Tongue (tissue), 2 donors: Measurements from ENCODE around the genes YBEY and DIP2A.

DNA sequence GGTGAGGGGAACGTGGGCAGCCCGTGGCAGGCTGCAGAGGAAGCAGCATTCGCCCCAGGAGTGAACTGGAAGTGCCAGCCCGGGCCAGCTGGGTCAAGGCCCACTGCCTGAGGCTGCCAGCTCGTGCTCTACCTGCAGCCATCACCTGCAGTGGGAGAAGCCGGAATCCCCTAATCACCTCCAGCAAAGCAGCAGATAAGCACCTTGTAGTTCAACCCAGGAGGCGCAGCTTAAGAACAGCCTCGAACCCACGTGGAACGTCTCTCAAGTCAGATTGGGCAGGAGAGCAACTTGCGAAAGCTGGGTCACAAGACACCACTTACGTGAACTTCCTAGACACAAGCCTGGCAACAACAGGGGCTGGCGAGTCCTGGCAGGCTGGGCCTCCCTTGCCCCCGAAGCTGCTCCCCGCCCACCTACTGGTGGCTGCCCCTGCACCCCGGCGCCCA lies 6.6 kb downstream of the SLC19A1 start:
- RAMPAGE, long total RNA: no peak

DNA sequence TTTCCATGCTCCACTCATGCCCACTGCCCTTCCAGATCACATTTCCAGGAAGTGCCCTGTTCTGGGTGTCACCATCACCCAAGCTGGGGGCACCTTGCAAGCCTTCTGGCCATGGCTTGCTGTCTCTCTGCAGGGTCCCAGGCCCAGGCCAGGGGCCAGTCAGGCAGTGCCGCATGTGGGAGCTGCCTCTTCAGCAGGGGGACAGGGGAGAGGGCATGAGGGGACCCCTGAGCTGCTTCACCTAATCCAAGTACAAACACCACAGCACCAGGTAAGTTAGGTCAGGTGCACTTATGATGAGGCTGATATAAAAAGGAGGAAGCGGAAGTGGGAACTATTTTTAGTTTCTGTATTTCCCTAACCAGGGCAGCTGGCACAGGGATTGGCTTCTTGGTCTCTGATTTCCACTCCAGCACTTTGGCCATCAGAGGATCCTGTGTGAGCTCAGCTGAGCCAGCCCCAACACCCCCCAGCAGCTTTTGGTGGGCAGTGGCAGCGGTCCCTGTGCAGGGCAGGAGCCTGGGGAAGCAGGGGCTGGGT lies 3.5 kb upstream of the PCBP3 start:
- RAMPAGE, long total RNA: no peak

DNA sequence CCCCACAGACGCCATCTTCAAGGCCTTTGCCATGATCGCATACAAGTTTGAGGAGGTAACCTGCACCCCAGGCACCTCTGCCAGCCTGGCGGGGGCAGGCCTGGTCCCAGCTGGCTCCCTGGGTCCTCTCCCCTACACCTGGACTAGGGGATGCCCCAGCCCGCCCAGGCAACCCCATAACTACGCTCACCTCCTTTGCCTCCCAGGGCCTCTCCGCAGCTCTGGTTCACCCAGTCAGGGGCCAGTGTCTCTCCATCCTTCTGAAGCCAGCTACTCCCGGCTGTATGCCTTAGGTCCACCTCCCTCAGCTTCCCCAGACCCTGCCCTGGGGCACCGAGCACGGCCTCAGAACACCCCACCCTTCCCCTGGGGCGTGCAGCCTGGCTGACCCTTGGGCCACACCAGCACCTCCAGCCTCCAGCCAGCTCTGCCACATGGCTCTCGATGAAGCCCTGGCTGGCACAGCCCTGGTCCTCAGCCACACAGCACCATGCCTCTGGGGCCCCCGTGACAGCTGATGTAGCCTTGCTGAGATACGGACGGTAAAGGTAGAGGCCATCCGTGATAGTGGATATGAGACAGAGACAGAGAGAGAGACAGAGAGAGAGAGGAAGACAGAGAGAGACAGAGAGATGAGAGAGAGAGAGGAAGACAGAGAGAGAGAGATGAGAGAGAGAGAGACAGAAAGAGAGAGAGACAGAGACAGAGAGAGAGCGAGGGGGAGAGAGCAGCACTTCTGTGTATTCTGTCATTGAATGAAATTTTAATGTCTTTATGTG lies 80.3 kb upstream of the COL6A1 start:
- RAMPAGE, long total RNA: no peak

GRCh38 chr21:45917063-45917539 lies 64.5 kb upstream of the COL6A1 start:
- RAMPAGE, long total RNA: no peak

DNA sequence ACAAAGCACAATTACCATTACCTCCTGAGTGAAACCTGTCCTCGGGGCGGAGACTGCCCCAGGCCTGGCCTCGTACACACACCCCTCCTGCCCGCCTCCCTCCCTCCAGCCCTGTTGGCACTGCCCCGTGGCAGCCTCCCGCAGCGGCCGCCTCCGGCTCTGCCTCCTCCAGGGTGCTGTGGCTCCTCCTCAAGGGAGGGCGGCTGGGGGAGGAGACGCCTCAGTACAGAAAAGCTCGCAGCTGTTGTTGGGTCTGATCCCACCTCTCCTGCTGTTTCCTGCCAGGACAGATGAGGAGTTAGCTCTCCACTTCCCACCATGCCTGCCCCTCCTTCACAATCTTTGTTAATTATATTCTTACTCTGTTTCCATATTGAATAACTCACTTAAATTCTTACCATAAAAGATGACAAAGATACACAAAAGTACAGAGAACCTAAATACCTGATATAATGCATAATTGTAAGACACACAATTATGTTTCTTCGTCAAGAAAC lies 30.8 kb upstream of the COL6A1 start:
- RAMPAGE, long total RNA: no peak

DNA sequence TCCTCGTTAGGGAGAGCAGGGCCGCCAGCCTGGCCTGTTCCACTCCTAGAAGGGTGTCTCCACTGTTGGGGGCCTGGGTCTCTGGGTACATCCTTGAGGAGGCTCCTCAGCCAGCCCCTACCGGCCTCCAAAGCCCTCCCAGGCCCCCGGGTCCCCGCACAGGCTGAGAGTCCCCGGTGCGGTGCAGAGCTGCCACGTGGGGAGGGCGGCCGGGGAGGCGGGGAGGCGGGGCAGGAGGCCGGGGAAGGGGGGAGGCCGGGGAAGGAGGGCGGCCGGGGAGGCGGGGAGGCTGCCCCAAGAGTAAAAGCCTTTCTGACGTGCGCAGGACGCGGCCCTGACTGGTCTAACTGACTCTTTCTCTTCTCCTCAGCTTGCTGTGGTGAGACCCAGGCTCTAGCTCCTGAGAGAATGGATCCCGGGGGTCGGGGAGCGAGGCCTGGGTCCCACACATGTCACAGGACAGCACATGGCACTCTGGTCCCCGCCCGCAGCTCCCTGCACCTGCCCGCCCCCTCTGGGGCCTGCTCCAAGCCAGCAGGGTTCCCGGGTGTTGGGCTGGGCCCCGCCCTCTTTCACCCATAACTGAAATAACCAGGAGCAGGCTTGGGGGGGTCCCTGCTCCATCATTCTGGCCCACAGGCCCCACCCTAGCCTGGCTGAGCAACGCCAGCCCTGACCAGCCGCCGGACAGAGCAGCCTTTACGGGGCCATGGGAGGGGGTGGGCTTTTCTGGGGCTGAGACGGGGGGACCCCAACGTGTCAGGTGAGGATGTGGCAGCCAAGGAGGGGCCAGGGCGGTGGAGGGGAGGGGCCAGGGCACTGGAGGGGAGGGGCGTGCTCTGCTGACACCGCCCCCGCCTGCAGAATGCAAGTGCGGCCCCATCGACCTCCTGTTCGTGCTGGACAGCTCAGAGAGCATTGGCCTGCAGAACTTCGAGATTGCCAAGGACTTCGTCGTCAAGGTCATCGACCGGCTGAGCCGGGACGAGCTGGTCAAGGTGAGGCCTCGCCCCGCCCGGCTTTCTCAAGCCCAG lies 19.1 kb downstream of the COL6A1 start:
- RAMPAGE, long total RNA: no peak

- RAMPAGE, long total RNA: no peak
Measured at GRCh38 chr21:46036133-46037062, 54.8 kb downstream of the COL6A1 start.

DNA sequence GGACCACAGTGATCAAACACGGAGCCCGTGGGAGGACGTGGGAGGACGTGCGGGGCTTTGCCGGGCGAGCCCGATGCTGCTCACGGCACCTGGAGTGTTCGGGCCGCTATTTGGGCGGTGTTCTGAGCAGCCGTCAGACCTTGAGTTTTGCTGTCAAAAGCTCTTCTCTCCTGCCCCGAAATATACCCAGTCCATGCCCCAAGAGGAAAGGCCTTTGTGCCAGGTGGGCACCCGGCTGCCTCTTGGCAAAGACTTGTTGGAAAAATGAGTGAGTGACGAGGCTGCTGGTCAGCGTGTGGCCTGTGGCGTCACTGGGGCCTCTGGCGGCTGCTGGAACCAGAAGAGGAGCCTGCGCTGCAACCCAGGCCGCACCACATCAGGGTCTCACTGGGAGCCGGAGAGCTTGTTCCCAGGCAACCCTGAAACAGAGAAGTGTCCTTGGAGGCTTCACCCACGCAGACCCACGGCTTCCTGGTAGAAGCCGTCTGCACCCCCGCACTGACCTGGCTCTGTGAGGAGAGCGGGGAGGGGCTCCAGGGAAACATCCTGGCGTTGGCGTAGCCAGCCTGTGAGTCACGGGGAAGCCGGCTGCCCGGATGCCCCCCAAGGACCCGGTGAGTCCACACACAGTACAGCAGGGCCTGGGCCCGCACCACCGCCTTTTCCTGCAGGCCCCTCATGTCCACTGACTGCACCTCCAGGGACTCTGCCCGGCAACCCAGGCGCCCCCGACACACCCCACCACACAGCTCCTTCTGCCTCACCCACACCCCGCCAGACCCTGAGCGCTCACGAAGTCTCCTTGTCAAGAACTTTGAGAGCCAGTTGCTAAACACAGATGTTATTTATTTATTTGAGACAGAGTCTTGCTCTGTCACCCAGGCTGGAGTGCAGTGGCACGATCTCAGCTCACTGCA lies 57.3 kb downstream of the COL6A1 start:
- RAMPAGE, long total RNA: no peak

GRCh38 chr21:46083157-46083836 lies 14.6 kb upstream of the COL6A2 start:
- RAMPAGE, long total RNA: no peak

DNA sequence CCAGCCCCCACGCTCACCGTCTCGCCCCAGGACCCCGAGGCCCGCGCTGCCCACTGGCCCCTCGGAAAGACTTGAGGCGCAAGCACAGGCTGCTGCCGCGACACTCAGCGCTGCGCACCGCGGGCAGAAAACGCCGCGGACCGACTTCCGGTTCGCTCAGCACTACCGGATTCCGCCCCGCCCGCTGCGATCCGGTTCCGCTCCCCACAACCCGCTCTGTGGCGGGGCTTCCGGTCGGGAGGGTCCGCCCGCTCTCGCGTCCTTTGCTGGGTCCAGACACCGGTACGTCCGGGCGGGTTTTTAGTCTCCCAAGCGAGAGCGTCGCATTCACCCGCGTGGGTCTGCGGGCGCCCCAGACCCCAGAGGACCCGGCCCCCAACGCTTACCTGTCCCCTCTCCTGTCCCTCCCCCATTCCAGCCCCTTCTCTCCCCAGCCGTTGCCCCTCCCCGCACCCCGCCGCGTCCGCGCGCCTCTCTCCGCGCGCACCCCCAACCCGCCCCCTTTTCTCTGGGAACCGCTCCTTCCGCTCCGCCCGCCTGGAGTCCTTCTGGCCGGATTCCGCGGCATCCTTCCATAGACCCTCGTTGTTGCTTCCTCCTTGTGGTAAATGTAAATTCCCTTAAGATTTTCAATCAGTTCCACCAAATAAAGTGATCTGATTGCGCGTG lies at the start of gene YBEY:
TSS of gene YBEY (plus strand) at position 209 of the 669 bp plus-strand sequence.
- RAMPAGE, long total RNA: no peak

DNA sequence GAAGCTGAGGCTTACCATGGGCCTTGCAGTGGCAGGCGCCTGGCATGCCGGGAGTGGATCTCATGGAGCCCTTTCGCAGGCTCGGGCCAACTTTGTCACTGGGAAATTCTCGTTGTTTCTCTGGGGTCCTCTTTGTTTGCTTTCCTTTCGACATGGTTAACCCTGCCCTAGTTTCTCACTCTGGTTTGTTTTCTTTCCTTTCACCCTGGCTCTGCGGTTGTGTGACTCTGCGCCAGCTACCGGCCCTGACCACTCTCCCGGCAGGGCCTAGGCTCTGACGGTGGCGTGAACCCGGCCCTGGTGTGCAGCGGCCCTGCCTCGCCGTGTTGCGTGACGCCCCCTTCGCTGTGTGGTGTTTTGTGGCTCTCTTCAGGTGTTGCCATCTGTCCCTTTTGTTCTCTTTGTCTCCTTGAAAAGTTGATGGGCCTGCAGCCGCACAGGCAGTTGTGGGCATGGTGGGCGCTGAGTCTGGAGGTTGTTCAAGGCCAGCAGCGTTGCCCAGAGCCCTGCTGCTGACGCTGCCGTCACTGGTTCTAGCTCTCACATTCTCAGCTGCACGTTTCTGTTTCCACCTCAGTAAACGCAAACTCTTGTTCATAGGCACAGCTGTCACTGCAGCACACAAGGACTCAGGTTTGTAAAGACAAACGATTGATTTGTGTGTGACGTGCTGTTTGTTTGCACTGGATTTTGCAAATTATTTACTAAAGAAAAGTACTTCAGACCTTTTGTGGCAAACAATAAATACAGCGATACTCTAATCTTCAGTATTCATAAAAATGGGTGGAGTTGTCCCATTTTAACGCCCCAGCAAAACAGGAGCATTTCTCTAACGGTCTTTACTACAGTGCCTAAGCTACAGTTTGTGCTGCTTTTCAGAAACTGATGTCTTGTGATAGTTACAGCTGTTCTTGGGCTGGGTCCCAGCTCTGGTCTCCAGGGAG lies 64.5 kb upstream of the DIP2A start:
- RAMPAGE, long total RNA: no peak

GRCh38 chr21:46458768-46459259 lies at the start of gene DIP2A:
Gene DIP2A (plus strand): TSS chr21:46458891.
- RAMPAGE, long total RNA: no peak